Epithelial cell of alveolus of lung (primary cell): ENCODE results near the gene CHST15.

DNA sequence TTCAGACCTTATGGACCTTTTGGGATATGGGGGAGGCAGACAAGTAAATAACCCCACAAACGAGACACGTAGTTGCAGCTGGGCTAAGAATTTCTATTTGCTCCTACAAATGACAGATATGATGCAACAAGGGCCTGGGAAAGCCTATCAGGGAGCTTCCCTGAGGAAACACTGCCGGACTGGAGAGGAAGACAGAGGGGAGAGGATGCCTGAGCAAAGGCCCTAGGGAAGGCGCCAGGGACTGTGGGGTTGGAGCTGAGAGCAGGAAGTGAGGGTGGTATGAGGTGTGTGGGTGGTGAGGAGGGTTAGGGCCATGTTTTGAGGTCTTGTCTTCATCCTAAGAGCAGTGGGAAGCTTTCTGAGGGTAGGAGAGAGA lies 44.3 kb downstream of the BUB3 start:
- RAMPAGE, long total RNA: no peak
- RRBS: no CpG with 5 or more reads among the region's 4 CpGs

DNA sequence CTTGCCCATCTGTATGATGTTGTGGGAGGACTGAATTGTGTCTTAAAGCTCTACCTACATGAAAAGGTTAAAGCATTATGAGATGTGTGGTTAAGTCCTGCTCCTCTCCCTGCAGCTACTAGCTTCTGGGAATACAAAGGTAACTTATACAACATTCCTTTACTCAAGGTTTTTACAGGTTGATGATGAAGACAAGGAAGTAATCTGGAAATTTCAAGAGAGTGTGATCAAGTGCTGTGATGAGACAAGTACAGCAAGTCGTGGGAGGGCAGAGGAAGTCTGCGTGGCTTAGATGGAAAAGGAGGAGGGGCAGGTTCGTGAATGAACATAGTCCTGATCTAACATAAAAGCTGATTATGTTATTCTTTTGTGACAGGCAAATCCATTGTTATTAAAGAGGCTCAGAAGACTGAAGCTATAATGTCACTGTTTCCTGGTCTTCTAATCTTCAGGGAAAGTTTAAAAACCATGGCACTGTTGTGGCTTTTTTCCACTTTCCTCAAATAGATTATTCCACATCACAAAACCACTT lies 84.2 kb downstream of the CPXM2 start:
- RAMPAGE, long total RNA: no peak
- RRBS: no CpG with 5 or more reads among the region's 3 CpGs

GRCh38 chr10:123808955-123809326 lies 82.7 kb downstream of the CPXM2 start:
- RAMPAGE, long total RNA: no peak
- RRBS: no CpG with 5 or more reads among the region's 6 CpGs

DNA sequence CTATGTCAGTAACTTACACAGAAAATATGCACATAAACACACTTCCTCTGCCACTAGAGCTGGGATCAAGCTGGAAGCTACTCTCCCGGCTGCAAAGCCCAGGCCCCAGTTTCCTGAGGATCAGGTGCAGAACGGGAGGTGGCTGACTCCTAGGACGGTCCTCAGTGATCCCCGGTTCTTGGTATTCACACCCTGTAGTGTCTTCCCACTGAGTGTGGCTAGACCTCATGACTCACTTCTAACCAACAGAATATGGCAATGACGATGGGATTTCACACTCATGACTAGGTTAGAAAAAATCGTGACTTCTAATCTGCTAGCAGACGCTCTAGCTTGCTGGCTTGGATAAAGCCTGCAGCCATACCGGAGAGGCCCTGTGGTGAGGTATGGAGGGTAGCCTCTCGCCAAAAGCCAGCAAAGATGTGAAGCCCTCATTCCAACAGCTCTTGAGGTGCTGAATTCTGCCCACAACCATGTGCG lies 60.1 kb downstream of the CHST15 start:
- RAMPAGE, long total RNA: no peak
- RRBS: 2% methylated on average over 3 of the region's 10 CpGs

DNA sequence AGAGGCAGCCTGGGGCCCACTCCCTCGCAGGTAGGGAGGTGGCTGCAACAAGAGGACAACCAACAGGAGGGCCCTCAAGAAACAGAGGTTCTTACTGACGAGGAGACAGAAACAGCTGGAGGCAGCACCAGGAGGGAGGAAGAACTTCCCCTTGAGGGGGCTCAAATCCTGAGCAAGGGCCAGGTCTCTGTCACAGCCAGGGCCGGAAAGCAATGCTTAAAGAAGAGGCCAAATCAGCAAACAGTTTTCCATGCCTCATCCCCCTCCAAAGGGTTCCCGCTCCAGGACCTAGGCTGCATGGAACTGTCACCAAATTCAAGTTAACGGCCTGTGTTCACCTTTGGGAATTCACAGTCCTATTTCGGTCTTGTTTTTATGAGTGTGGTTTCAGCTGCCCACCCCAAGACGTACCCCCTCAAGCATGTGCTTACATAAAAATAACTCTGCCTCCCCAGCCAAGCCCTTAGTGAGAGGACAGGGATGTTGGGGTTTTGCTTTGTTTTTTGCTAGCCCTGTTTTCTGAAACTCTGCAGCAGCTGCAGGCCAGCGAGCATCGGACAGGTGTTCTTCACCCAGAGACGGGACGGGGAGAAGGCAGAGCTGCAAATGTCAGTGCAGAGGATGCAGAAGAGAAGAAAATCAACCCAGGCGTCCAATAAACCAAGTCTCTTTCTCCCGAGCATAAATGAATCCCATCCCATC lies 13.7 kb downstream of the CHST15 start:
- RAMPAGE, long total RNA: no peak
- RRBS: no CpG with 5 or more reads among the region's 13 CpGs

GRCh38 chr10:124087095-124087958 lies 6.1 kb downstream of the CHST15 start:
- RAMPAGE, long total RNA: no peak
- RRBS: no CpG with 5 or more reads among the region's 16 CpGs

- RAMPAGE, long total RNA: no peak
- RRBS: 1% methylated on average over 21 of the region's 79 CpGs
Measured at GRCh38 chr10:124093150-124094008, at the start of gene CHST15. Gene CHST15 (minus strand): TSS chr10:124093598.

DNA sequence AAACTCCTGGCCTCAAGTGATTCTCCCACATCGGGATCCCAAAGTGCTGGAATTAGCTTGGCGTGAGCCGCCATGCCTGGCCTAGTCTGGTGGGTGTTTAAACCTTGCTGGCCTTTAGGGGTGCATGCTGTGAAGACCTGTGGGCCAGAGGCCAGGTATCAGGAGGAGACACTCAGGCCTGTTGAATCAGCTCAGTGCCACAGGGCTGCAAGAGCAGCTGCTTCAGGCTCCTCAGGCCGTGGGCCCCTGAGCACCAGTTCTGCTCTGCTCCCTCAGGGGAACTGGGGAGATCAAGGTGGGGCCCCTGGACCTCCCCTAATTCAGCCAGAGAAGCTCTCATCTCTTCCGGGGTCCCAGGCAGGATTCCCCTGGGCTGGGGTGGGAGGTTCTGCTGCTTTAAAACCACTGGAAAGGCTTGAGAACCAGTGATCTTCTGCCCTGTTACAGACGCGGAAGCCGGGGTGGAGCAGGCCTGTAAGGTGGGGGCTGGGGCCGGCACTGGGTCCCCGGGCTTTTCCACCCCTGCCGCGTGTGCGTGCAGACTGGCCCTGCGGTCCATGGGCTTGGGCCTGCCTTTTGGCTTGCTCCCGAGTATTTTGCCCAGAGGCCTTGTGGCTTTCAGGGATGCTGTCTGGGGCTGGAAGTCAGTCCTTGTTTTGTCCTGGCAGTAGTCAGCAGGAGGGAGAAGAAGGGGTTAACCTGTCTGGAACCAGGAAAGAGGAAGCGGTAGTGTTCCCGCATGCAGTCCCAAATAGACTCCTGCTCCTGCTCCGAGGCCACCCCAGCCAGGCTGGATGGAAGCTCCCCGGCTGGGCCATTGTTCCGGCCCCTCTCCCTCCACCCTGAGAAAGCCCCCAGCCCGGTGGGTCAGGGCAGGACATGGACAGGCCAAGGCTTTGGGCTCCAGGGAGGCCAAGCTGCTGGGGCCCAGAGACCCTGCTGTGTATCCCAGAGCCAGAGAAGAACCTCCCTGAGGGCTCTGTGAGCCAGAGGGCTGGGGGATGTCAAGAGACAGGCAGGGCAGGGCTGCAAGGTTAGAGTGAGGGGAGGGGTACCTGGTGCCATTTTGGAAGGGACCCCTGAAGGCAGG lies 74.3 kb downstream of the LHPP start:
- RAMPAGE, long total RNA: no peak
- RRBS: 38% methylated on average over 2 of the region's 21 CpGs

GRCh38 chr10:124589614-124589997 lies 128.0 kb downstream of the LHPP start:
- RAMPAGE, long total RNA: no peak
- RRBS: 16% methylated on average over 1 of the region's 20 CpGs

DNA sequence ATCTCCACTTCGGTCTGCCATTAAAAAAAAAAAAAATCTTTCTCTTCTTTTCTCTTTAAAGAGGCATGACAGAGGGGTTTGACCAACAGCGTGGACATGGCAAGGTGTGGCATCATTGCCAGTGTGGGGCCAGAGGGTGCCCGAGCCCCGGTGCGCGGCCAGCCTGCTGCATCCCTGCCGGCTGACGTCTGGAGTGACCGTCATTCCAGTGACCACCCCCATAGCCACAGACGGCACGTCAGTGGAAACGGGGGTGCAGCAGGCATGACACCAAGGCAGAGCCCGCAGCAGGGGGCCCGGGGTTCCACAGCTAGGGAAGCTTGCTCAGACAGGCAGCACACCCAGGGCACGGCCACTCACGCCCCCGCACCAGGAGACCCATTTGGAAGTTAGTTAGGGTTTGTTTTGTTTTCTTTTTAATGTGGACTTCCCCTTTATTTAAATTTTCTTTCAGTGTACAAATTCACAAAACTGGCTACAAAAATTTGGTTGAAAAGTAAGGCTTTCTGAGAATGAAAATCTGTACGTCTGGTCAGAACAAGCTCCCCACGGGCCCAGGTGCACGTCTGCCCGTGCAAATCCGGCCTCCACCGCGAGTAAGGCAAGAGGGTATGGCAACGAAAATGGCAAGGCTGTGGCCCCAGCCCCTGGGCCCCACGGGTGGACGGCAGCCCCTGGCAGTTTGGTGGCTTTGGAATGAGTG lies 124.4 kb downstream of the FAM53B start:
- RAMPAGE, long total RNA: no peak
- RRBS: no CpG with 5 or more reads among the region's 27 CpGs

GRCh38 chr10:124654787-124655073 lies 89.4 kb downstream of the FAM53B start:
- RAMPAGE, long total RNA: no peak
- RRBS: no CpG with 5 or more reads among the region's 6 CpGs

DNA sequence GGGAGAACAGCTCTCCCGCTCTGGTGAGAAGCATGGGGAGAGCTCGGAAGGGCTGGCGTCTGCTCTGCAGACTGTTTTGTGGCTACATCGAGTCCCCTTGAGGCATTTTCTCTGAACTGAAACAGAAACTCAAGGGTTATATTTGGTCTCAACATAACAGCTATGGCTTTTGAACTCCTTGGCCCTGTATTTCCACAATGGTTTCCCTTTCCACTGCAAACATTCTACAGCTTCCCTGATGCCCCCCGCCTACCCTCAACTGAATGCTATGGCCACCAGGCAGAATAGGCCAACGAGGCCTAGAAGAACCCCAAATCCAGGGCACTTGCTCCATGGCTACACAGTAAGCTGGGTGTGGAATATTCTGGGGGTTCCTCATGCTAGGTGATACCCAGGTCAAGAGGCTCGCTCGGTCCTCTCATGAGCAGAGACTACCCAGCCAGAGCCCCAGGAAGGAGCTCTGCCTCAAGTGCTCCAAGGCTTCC lies 47.5 kb downstream of the FAM53B start:
- RAMPAGE, long total RNA: no peak
- RRBS: no CpG with 5 or more reads among the region's 8 CpGs

DNA sequence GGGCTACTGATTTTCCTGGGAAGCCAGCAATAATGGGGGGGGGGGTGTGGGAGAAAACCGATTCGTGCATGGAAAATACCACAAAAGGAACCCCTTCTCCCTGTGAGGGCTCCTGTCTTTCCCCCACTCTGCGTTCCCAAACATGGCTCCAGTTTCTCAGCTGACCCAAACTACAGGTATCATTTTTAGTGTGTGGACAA lies 36.1 kb downstream of the CTBP2 start:
- RAMPAGE, long total RNA: no peak
- RRBS: no CpG with 5 or more reads among the region's 3 CpGs

GRCh38 chr10:125024508-125025165 lies 3.2 kb downstream of the CTBP2 start:
- RAMPAGE, long total RNA: no peak
- RRBS: no CpG with 5 or more reads among the region's 14 CpGs

DNA sequence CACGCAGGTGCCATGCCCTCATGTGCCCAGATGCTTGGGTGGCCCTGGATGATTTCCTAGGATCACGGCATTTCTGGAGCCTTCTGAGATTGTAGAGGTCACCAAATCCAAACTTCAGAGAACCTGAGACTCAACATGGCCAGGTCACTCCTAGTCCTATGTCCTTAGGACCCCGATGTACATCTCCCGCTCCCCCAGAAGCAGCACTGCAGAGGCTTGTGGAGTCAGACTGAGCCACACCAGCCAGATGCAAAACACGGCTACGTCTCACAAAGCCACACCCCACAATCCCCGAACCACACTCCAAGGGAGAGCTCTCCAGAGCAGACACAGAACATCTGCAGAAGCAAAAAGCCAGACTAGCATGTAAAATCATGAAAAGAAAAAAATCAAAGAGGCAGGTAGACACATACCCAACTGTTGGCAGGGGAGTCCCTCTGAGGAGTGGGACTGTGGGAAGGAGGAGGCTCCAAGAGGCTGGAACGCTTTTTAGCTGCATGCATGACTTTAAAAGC lies 27.5 kb upstream of the CTBP2 start:
- RAMPAGE, long total RNA: no peak
- RRBS: no CpG with 5 or more reads among the region's 8 CpGs

- RAMPAGE, long total RNA: no peak
- RRBS: 38% methylated on average over 4 of the region's 32 CpGs
Measured at GRCh38 chr10:125060473-125061658, 33.0 kb upstream of the CTBP2 start.

GRCh38 chr10:125062652-125063771 lies 35.1 kb upstream of the CTBP2 start:
- RAMPAGE, long total RNA: no peak
- RRBS: no CpG with 5 or more reads among the region's 35 CpGs

- RAMPAGE, long total RNA: no peak
- RRBS: no CpG with 5 or more reads among the region's 31 CpGs
Measured at GRCh38 chr10:125104085-125105434, 76.7 kb upstream of the CTBP2 start.

GRCh38 chr10:125116424-125117375 lies 88.8 kb upstream of the CTBP2 start:
- RAMPAGE, long total RNA: no peak
- RRBS: no CpG with 5 or more reads among the region's 24 CpGs

DNA sequence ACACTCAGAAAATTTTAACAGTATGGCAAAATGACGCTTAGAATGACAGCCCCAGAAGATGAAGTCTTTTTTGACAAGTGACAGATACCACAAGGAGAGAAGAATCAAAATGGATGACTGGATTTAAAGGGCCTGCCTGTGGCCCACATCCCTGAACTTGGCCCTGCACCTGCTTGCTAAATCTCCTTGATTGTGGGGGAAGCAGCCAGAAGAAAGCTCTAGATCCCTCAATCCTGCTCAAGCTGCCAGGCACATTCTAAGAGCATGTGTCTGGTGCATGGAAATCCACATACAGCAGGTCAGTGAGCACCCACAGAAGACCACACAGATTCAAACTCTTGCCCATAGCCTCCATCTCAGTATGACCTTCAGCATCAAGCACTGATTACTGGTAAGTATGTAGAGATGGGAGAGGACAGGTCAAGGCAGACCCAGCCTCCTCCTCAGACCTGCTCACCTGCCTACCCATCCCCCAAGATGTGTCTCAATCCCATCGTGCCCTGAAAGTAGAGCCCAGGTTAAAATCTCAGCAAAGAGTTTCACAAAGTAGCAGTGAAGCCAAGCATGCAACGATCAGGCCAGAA lies 105.1 kb upstream of the CTBP2 start:
- RAMPAGE, long total RNA: no peak
- RRBS: no CpG with 5 or more reads among the region's 3 CpGs